Epithelial cell of alveolus of lung (primary cell): ENCODE measurements around the gene MGAT5B.

GRCh38 chr17:76368417-76369103 lies 14.8 kb upstream of the PRPSAP1 start:
- RAMPAGE, long total RNA: no peak
- RRBS: no CpG with 5 or more reads among the region's 17 CpGs

DNA sequence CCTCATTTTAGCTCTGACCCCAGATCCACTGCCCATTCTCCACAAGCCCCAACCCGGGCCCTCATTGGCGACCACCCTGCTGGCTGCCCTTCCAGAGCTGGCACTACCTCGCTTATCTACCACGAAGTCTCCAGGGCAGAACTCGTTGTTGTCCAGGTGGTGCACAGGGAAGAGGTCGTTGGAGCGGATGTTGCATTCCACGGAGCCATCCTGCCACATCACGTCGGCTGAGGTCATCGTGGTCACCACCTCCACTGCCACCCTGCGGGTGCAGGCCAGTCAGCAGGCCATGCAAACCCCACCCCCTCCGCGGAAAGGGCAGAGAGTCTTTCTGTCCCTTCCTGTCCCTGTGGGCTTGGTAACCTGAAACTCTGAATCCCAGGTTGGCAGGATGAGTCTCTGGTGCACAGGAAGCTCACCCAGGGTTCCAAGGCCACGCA lies 14.3 kb downstream of the SPHK1 start:
- RAMPAGE, long total RNA: no peak
- RRBS: no CpG with 5 or more reads among the region's 15 CpGs

- RAMPAGE, long total RNA: no peak
- RRBS: no CpG with 5 or more reads among the region's 4 CpGs
Observed at GRCh38 chr17:76425705-76426213, 27.2 kb downstream of the UBE2O start.

DNA sequence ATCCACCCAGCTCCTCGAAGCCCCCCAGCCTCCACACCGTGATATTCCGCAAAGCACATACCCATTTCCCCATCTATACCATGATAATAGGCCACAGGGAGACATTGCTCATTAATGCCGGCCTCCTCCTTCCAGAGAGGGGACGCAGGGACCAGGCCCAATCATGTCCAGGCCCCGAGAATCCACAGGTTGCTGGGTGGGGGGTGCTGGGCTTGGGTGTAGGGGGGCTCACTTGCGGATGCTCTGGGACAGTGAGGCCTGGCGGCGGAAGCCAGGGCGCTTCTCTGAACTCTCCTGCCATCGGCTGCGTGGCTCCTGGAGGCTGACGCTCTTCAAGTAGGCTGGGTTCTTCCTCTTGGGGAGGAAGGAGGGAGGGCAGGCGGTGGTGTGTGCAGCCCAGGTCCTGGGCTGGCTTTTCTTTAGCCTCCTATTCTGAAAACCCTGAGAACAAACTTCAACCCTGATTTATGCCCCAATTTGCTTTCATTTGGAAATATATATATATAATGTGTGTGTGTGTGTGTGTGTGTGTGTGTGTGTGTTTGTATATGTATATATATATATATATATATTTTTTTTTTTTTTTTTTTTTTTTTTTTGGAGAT lies 12.2 kb downstream of the AANAT start:
- RAMPAGE, long total RNA: no peak
- RRBS: no CpG with 5 or more reads among the region's 14 CpGs

DNA sequence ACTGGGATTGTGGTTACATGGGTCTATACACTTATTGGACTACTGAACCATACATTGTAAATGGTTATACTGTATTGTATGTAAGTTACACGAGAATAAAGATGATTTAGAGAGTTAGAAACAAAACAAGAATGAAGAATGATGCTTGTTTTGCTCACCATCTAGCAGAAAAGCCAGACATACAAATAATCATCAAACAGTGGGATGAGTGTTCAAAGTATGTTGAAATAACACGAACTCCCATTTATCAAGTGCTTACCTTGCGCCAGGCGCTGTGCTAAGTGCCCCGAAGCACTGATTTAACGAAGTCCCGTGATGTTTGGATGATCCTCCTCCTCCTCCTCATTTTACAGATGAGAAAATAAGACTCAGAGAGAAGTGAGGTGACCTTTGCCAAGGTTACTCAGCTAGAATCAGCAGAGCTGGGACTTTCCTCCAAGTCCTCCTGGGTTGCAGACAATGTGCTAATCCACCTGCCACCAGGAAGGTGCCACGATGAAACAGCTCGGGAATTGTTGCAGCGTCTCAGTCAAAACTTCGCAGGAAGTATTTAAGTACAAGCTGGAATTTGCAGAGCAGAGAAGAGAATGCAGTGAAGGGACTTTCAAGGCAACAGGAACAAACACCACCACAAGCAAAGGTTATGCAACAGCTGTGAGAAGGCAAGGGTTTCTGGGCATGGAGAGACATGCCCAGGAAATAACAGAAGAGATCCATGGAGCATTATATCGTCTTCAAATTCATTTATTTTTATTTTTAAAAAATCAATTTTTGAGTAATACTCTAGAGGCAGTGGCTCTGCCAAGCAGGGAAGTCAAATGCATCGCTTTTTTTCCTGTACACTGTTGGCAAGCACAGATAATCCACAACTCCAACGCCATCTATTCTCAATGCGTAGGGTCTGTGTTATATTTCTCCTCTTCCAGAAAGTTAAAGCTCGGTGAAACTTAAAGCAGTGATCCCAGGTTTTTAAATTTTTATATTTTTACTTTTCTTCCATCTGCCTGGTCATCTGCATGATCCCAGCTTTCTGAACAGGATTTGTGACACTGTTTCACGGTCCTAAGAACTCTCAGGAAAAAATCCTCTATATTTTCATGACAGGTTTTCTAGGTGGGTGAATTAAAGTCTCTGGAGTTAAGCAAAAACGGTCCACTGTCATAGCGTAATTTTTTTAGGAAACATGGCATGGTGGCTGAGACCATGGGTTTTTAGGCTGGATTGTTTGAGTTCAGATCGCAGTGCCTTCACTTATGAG lies 11.2 kb downstream of the PRCD start:
- RAMPAGE, long total RNA: no peak
- RRBS: no CpG with 5 or more reads among the region's 20 CpGs

DNA sequence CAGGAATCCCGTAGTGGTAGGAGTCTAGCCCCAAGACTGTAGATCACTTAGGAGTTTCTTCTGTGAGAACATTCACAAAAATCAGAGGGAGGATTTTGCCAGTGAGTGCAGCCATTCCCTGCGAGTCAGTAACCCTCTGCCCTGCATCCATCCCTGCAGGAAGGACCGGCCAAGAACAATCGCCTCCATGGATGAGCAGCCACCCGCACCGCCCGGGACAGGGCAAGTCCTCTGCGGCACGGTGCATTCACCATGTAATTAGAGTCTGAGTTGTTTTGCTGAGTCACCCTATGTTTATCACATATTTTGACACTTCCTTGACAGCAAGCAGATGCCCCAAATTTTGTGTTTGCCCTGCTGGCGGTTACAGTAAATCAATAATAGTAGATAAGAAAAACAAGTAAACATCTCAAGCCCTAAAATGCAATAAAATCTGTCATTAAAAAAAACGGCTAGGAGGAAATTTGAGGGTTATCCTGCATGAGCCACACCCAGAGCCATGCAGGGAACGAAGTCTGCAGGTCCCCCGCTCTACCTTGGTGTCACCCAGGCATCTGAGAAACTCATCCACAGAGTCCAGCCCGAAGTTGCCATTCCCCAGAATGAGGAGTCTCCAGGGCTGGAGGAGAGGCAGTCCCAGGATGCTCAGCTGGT lies 16.3 kb upstream of the ST6GALNAC1 start:
- RAMPAGE, long total RNA: no peak
- RRBS: 2% methylated on average over 5 of the region's 14 CpGs

GRCh38 chr17:76684713-76685511 lies 25.9 kb downstream of the MXRA7 start:
- RAMPAGE, long total RNA: no peak
- RRBS: 68% methylated on average over 2 of the region's 14 CpGs

DNA sequence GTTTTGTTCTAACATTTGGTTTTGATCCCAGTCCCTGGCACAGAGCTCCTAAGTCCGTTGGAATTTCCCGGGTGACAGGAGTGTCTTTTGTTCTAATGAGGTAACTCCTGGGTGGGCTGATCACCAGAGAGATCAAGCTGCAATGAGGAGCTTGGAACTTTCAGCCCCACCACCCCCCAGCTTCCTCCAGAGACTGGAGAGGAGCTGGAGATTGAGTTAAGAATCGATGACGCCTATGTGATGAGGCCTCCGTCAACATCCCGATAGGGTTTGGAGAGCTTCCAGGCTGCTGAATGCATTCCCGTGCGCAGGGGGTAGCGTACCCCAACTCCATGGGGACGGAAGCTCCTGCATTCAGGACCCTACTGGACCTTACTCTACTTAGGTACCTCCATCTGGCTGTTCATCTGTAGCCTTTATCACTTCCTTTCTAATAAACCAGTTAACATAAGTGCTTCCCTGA lies 19.8 kb downstream of the MXRA7 start:
- RAMPAGE, long total RNA: no peak
- RRBS: no CpG with 5 or more reads among the region's 10 CpGs

GRCh38 chr17:76708787-76709903 lies 1.6 kb downstream of the MXRA7 start:
- RAMPAGE, long total RNA: no peak
- RRBS: 2% methylated on average over 5 of the region's 35 CpGs

DNA sequence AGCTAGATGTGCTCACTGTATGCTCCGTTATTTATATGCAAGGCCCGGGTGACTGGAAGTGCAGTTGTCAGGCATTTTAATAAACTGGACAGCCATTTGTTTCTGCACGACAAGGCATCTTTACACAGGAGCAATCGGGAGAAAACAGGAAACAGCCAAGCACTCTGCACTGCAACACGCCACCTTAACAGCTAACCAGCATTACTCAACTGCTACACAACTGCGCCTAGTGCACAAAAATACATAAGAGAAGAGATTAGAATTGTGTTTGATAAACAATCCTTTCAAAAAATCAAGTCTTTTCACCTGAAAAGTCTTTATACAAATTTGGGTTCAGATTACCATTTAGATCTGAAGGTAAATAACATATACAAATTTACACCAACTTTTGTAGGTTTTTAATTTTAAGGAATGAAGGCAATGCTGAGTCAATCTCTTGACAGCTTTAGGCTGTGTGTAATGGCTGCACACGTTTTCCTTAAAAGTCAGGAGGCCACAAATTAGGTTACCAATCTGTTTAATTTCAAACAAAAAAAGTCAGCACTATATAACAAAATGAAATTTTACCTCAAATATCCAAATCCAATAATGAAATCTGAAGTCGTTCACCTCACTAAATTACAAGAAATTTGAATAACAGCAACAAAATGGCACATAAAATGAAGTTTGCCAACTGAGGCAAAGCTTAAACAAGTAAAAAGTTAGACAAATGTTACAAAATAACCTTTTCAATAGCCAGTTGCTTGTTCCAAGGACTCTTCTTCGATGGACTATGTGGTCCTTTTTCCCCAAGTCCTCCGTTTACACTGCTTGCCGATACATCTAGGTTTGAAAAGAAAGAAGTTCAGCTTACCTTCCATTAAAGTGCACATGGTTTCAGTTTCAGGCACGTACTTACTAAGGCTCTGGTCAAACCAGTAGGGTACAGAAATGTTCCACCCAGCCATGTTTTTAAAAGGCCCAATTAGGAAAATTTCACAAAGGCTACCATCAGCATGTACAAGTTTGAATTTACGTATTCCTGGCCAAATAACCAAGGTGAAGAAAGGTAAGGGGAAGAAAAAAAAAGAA lies 2.5 kb downstream of the SRSF2 start:
- RAMPAGE, long total RNA: no peak
- RRBS: no CpG with 5 or more reads among the region's 13 CpGs

GRCh38 chr17:76756860-76757327 lies 19.0 kb downstream of the MFSD11 start:
- RAMPAGE, long total RNA: no peak
- RRBS: no CpG with 5 or more reads among the region's 3 CpGs

DNA sequence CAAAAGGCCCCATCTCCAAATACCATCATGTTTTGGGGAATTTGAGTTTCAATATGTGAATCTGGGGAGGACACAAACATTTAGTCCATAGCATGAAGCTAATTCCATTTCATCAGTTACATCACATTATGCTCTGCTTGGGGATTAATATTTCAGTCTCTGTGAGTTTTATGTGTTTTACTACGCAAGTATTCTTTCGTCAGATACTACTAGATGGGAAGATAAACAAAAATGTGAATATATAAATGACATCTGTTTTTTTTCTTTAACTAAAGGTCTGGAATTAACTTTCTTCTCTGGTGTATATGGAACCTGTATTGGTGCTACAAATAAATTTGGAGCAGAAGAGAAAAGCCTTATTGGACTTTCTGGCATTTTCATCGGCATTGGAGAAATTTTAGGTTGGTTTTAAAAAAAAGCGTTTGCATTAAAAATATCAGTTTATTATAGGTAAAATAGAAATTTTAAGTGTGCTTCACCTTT lies 31.6 kb downstream of the MFSD11 start:
- RAMPAGE, long total RNA: no peak
- RRBS: no CpG with 5 or more reads among the region's 4 CpGs

DNA sequence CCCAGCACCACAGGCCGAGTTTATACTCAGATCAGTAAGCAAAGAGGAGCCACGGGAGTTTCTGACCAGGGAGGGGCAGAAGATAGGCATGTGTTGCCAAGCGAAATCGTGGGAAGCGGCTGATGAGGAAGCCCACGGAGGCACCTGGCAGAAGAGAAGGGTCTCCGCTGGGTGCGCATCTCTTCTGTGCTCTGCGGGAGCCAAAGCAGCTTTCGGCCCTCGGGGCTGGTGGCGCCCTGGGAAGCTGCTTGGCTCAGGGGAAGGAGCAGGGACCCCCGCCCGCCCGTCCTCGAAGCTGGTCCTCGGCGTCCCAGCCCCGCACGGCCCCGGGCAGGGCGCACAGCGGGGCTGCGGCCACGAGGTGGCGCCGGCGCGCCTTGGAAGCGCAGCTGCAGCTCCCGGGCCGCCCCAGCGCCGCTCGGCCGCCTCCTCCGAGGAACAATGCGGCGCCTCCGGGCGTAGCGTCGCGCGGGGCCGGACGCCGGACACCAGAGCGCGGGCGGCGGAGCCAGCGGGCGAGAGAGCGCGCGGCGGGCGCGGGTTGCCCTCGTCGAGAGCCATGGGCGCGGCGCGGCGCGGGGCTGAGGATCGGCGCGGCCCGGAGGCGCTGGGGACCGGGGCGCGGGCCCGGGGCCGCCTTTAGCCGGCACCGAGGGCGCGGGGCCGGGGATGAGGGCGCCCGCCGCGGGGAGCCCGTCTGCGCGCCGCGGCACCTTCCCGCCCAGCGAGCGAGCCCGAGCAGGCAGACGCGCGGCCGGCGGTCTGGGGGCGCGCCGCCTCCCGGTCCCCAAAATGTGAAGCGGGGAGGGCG lies at the start of gene MGAT5B:
TSS of gene MGAT5B (plus strand) at position 417 of the 811 bp plus-strand sequence.
- RAMPAGE, long total RNA: no peak
- RRBS: 2% methylated on average over 33 of the region's 107 CpGs

- RAMPAGE, long total RNA: start-site peak on the plus strand at chr17:77088712-77088845, 33 and 22 reads in 2 replicates
- RRBS: 5% methylated on average over 5 of the region's 52 CpGs
Observed at GRCh38 chr17:77088342-77089696, 52.0 kb upstream of the SEC14L1 start.

DNA sequence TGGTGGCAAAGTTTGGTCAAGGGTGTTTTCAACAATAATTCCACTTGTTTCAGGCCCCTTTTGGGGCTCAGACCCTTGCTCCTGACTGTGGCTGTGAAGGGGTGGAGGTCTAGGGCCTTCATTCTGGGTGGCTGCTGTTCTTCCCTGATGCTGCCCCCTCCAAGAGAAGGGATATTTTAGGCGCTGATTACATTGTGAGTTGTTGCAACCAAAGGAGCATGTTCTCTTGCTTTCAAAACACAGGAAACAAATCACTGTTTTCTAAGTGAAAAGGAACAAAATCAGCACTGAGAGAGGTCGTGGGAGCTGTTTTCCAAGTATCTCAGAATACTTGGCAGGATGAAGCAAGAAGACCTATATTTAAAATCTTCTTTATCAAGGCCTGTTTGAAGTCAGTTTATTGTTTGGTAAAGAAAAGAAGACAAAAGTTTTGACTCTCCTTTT lies 25.3 kb upstream of the SEC14L1 start:
- RAMPAGE, long total RNA: no peak
- RRBS: no CpG with 5 or more reads among the region's 2 CpGs

DNA sequence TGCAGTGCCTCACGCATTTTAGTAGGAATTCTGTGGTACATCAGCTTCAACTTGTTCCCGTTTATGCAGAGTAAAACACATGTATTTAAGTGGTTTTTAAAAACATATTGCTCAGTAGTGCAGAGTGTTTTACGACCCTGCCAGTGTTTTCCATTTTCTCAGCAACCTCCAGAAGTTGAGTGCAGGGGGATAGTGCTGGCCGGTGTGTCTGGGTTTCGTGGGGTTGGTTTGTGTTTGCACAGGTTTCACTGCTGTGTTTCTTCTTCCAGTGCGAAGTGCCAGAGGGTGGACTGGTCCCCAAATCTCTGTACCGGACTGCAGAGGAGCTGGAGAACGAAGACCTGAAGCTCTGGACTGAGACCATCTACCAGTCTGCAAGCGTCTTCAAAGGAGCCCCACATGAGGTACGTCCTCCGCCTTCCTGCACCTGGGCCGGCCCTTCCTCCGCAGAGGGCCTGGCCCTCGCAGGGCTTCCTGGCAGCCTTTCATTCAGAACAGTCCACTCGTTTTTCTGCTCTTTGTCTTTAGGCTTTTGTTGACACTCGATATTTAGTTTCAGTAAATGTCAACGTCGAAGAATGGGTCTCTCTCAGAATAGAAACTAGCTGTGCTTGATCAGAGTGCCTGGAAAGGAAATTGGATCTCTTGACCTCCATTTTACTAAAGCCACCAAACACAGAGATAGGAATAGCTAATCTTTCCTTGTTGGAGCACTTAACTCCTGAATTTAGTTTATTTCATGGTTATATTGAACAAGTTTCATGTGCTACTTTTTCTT lies 68.5 kb downstream of the SEC14L1 start:
- RAMPAGE, long total RNA: no peak
- RRBS: 86% methylated on average over 2 of the region's 18 CpGs

DNA sequence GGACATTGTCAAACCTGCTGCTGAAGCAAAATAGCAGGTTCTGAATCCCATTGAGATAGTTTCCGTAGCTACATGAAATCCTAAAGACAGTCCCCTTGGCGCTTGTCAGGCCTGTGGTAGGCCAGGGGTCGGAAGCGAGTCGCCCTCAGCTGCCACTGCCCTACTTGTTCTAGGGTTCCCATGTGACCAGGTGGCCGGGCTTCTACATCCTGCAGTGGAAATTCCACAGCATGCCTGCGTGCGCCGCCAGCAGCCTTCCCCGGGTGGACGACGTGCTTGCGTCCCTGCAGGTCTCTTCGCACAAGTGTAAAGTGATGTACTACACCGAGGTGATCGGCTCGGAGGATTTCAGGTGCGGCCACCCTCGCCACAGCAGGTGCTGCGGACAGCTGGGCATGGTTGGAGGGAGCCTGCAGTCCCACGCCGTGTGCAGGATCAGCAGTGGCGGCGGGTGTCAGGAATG lies 68.1 kb upstream of the SEPTIN9 start:
- RAMPAGE, long total RNA: no peak
- RRBS: 74% methylated on average over 5 of the region's 24 CpGs

DNA sequence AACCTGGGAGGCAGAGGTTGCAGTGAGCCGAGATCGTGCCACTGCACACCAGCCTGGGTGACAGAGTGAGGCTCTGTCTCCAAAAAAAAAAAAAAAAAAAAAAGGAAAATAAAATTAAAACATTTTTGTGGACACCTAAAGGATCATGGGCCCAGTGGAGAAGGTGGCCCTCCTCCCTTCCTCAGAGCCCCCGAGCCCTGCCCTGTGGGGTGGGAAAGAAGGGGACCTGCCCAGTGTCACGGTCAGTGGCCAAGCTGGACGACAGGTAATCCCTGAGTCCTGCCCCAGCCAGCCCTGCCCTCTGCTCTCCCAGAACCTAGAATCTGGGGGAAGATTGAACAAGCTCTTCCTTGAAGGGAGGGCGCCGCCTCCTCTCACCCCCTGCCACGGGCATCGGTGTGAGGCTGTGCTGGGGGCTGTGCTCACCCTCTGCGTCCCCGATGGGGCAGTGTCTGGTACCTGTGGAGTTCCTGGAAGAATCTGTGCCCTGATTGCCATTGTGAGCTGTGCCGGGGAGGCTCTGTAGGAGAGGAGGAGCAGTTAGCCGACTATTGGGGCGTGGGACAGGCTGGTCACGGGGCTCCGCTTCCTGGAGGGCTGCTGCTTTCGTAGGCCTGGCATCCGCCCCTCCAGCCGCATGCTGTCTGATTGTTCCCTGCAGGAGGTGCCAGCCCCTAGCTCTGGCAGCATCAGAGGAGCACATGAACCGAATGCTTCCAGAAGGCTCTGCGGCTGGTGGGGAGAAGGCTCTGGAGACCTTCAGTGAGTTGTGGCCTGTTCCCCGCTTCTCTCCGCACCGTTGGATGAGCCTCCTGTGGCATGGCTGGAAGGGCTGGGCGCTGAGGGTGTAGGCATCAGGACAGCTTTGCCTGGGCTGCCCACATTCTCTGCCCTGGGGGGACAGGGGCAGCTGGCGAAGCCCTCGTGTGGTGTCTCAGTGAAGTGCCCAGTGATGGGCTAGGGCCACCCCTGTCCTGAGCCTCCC lies 53.9 kb upstream of the SEPTIN9 start:
- RAMPAGE, long total RNA: no peak
- RRBS: no CpG with 5 or more reads among the region's 27 CpGs

- RAMPAGE, long total RNA: no peak
- RRBS: no CpG with 5 or more reads among the region's 22 CpGs
Observed at GRCh38 chr17:77242428-77242932, 38.8 kb upstream of the SEPTIN9 start.

DNA sequence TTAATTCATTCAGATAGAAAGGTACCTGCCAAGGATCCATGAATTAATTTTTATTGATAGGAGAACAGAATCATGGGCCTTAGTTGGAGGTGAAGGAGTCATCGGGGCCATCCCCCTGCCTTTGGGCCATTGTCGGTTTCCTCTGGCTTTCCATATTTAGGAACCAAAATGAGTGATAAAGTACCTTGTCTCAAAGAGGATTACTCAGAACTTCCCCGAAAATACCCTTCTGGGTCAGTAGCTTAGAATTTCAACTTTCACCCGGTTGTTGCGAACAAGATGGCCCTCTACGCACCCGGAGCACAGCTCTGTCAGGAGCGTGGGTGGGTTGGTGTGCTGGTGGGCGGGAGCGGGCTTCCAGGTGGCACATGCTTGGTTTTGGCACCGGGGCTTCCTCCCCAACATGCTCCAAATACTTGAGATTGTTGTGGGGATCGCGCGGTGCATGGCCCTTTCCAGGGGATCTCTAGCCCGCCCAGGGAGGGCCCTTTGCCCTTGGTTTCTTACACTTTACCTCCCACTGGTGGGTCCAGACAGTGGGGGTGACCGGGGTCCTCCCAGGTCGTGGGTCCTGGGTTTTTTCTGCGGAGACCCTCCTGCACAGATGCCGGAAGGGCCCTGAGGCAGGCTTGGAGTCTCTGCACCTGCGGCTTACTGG lies 1.3 kb downstream of the SEPTIN9 start:
- RAMPAGE, long total RNA: no peak
- RRBS: 44% methylated on average over 7 of the region's 20 CpGs